Bile duct (tissue), 1 donor: ENCODE measurements around the genes MYBPH and SOX13.

DNA sequence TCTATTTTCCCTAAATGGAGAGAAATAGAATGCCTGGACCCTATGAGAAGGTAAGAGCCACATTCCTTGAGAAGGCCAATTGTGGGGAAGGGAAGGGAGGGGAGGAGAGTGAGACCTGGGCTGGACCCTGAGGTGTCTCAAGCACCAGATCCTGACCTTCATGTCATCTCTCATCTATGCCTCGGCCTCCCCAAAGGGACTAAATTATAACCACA lies 34.2 kb upstream of the GPR37L1 start:
- PRO-cap: no peak

GRCh38 chr1:202133059-202133355 lies 10.3 kb downstream of the GPR37L1 start:
- PRO-cap: no peak

GRCh38 chr1:202509108-202509625 lies 160.7 kb downstream of the PPP1R12B start:
- PRO-cap: no peak

- PRO-cap: no peak
Measured at GRCh38 chr1:202531974-202532590, 178.2 kb downstream of the SYT2 start.

DNA sequence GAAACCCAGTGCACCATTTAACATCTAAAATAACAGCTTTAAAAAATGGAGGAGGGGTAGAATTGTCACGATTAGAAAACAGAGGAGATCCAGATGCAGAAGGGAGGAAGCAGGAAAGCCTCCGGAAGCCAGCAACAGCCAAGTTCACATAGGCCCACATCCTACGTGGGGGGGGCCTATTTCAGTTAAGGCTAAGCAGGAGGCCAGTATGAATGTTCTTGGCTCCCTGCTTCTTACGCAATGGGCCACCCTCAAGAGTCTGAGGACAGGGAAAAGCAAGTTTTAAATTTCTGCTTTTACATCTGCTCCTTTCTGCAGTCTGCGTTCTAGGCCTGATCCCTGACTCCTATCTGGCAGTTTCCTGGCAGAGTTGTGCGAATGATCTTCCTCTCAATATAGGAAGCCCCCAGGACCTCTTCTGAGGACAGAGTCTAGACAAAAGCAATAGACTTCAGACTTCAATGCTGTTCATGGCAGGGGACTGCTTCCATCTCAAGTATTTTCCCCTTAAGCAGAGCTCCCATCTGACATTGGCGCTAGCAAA lies 30.6 kb downstream of the RABIF start:
- PRO-cap: no peak

DNA sequence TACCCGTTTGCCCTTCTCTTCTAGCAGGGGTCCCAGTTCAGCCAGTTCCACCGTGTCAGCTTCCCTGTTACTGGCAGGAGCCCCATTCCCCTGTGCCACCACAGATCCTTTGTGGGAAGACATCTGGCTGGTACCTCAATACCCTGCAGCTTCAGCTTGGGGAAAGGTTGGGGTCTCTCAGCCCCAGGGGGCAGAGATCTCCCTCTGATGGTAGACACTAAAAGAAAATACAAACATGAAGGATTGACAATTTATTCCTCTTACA lies 7.2 kb downstream of the ADIPOR1 start:
- PRO-cap: no peak

DNA sequence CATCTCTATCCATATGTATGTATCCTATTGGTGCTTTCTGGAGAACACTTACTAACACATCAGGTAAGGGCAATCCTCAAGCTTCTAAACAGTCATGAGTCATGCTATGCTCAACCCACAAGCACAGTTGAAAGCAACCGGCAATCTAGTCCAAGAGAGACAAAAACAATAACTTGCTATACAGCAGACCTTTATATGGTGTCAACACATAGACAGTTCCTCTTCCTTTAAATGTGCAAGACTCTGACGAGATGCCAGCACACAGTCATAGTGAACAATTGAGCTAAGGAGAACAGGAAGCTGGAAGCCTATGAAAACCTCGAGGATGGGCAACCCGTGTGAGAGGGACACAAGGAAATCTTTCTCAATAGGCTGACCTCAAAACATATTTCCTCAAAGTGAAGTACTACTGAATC lies 5.3 kb downstream of the ADIPOR1 start:
- PRO-cap: no peak

- PRO-cap: no peak
Measured at GRCh38 chr1:203175638-203175927, at the start of gene MYBPH. Gene MYBPH, minus strand, starts transcription at chr1:203175826.

DNA sequence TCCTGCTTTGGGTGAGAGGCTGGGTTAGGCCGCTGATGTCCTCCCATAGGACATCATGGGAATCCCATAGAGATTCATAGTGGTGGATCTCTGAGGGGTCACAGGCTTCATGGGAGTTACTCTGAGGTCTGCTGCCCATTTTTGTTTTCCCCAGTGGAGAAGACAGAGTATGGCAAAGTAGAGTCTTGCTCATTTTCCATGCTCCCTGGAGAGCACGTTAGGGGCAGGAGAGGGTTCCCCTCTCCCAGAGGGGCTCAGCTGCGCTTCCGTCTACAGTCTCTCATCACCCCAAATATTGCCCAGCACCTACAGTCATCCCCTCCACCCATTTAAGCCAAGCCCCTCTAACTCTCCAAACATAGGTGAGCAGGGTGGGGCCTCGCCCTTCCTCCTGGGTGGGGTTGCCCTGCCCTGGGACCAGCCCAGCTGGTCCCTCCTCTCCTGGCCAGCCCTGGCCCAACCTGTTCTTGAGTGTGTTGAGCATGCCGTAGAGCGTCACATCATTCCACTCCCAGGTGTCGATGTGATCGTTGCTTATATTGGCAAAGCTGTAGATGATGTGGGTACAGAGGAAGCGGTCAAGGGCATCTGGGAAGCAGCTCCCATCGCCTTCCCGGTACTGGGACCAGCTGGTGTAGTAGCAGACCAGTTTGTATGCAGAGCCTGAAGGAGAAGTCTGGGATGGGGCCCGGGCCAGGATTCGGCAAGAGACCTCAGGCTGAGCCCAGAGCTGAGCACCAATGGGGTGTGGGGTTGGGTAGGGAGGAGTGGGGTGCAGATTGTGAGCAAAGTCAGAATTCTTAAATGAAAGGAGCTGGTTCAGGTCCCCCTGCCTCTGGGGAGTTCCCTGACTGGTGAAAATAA lies 1.5 kb downstream of the CHI3L1 start:
- PRO-cap: no peak

DNA sequence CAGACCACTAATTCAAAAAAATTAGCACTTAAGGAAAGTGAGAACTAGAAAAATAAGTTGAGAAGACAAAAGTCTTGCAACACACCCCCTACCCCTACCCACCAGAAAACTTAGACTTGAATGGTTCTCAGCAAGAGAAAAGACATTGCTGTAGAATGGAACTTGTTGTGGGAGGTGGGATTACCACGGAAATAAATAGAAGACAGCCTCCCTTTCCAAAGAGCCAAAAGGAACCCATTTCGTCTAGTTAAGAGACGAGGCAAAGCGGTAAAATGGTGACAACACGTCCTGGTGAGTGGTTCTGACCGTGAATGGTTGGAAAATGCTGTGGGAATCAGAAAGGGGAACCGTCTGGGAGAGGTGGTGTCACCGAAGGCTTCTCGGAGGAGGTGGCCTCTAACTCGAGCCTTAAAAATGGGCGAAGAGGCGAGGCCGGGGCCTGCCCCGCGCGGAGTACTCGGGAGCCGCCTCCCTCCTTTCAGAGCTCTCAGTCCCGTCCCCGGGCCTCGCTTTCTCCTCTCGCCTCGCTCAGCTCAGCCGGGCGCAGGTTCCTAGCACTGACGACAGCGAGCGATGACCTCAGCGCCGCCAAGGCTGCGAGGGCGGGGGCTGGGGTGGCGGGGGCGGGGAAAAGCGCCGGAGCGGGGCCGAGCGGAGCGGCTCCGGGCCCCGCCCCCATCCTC lies 427 bp upstream of the BTG2 start:
- PRO-cap: unidirectional peak, minus-strand start at position 313 of the sequence; bidirectional peak, plus-strand start outside the sequence, minus-strand start at position 575 of the sequence

DNA sequence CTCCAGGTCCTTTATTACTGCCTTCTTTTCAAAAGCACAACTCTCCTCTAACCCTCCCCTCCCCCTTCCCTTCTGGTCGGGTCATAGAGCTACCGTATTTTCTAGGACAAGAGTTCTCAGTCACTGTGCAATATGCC lies 2.9 kb downstream of the BTG2 start:
- PRO-cap: no peak

GRCh38 chr1:203322670-203323315 lies 17.5 kb downstream of the BTG2 start:
- PRO-cap: no peak

DNA sequence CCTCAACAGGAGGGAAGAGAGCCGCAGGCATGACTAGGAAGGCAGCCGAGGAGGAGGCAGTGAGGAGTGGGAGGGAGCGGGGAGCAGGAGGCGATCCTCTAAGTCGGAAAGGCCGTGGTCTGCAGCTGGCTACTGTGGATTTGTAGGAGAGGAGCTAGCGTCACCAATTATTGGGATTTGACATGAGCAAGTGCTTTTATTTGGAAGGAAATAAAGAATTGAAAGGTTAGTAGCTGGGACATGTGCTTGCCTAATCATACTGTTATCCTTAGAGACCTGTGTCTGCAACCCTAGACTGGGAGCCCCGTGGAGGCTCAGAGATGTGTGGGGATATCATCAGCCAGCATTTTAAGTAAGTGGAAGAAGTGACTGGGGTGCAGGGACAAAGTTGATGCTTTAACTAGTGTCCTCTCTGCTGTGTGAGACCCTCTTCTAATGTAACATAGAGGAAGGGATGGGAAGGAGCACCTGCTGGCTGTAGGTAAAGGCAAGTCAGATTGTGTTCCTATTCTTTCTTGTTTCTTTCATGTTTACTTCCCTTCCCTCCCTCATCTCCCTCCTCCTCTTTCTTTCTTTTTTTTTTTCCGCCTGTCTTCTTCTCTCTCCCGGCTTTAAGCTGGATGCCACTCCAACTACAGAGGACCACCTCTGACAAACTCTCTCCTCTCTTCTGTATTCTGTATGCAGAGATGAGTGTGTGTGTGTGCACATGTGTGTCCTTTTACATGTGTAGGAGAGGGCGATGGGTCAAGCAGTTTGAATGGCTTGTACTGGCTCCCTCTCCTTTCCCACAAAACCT lies 10.2 kb upstream of the FMOD start:
- PRO-cap: no peak

DNA sequence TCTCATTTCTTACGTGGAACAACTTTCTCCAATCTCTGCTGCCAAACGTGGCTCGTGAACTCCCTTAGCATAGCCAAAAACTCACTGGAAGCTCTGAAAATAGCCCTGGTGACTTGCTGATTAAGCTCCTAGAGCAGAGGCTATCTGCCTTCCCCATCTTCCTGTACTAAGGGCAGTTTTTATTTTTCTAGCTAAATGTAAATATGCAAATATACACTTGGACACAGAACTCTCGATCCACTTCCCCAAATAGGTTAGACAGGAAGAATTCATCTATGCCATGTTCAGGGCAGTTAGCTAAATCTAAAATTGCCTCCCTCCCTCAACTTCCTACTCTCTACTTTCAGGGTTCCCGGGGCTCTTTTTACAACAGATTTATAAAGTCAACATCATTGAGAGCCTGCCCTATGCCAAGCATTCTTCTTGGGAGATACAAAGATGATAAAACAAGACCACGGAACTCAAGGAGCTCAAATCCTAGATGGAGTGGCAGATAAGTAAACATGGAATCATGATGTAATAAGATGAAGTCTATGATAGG lies 59.4 kb upstream of the FMOD start:
- PRO-cap: no peak

GRCh38 chr1:203520042-203520656 lies 26.2 kb downstream of the OPTC start:
- PRO-cap: no peak

DNA sequence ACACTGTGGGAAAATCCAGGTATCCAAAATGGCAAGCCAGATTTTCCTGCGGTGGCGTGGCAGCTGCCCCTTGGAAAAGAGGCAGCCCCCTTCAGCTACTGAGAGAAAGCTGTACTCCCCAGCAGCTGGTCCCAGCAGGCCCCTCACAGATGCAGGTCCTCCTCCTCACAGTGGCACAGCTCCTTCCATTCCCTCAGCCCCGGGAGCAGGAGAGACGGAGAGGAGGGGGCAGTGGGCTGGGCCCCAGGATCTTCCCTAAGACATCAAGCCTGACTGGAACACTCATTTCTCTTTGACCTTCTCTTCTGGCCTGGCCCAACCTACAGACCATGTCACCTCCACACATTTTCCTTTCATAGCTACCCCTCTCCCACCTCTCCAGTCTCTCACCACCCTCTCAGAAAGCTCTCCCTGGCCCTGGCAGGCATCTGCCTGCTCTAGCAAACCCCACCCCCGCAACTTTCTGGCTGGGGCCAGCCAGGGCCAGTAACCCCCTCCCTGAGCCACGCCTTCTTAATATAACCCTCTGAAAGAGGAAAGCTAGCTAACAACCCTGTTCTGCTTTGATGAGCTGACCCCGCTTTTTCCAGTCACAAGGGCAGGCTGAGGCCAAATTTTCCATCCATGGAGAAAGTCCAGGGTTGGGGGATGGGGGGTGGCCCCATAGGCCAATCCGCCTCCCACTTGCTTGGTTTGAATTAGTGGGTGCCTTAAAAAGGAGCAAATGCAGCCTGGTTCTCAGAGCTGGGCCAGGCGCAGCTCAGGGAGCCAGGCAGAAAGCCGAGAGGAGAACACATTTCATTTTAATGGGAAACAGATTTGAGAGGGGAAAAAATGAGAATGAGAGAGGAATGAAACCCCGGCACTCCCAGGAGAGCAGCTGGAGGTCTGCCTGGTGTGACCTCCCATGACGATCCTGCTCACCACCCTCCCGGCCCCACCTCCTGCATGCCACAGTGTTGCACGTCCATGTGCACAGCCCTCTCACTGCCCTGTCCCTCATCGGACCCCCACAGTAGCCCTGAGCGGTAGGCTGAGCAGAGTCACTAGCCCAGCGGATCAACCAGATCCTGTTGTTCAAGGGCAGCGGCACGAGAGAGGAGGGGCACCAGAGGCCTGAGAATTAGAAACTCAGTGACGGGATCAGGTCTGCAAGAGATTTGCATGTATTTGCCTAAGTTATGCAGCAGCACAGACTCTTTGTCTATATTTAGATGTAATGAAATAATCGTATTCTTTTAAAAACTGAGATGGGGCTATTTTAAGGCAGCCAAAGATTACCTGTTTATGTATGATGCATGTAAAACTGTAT lies 62.2 kb downstream of the OPTC start:
- PRO-cap: bidirectional peak, plus-strand start at position 741 of the sequence, minus-strand start at position 463 of the sequence

GRCh38 chr1:203667340-203668240 lies 41.0 kb downstream of the ATP2B4 start:
- PRO-cap: unidirectional peak, plus-strand start at chr1:203667752

DNA sequence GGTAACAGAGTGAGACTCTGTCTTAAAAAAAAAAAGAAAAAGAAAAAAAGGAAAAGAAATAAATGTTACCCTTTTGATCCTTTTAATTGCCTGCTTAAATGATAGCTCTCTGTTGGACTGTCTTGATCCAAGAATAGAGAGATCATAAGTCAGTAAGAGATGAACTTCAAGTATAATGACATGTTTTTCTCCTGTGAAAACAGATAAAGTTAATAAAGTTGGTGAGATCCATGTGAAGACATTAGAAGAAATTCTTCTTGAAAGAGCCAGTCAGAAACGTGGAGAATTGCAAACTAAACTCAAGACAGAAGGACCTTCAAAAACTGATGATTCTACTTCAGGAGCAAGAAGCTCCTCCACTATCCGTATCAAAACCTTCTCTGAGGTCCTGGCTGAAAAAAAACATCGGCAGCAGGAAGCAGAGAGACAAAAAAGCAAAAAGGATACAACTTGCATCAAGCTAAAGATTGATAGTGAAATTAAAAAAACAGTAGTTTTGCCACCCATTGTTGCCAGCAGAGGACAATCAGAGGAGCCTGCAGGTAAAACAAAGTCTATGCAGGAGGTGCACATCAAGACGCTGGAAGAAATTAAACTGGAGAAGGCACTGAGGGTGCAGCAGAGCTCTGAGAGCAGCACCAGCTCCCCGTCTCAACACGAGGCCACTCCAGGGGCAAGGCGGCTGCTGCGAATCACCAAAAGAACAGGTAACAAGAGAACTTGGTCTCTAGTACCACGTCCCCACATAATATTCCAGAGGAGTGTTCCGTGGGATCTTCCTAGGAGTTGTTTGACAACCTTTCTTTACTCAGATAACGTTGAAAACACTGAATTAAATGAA lies 14.2 kb upstream of the SNRPE start:
- PRO-cap: no peak

GRCh38 chr1:204065066-204065737 lies 7.7 kb upstream of the SOX13 start:
- PRO-cap: no peak

DNA sequence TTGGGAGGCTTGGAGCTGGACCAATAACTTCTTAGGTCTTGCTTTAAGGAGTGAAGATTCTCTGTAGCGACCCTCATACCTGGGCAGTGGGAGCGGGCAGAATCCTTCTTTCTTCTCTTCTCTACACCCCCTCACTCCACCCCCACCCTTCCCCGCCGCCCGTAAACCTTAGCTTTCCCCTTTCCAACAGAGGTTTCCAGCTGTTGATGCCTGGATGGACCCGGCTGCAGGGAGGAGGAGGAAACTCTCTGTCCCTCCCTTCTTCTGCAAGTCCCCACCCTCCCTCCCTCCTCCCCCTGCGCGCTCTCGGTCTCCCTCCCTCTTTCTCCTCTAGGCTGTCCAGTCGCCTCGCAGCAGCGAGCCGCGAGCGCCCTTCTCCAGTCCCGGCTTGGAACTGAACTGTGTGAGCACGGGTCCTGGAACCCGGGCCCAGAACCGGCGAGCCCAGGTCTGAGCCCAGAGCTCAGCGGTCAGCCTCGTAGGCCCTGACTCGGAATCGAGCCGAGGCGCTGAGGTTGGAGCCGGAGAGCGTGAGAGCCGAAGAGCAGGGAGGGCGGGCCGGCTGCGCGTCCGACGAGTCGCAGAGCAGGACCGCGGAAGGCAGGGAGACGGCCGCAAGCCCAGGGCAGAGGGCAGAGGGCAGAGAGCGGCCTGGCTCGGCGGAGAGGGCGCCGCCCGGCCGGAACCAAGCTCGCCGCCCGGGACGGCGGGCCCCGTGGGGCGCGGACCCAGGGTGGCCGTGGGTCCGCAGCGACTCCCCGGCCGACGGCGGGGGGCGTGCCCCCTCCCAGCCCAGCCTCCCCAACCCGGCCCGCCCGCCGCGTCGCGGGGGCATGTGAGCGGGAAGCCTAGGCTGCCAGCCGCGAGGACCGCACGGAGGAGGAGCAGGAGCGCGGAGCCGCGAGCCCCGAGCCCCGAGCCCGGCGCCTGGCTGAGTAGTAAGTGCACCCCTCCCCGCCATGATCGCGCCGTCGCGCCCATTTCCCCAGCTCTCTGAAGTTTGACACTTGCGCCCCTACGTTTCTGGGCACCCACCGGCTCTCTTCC lies at the start of gene SOX13:
SOX13 (plus strand) TSS at position 342 of the 1,047 bp plus-strand sequence.
- PRO-cap: bidirectional peak, plus-strand start at position 342 of the sequence, minus-strand start at position 188 of the sequence